HL-60 (cell line): ENCODE results near the genes PLEKHB1, COA4 and PGM2L1.

- RRBS: no CpG with 5 or more reads among the region's 6 CpGs
Measured at GRCh38 chr11:73237700-73238358, 19.7 kb downstream of the P2RY2 start.

DNA sequence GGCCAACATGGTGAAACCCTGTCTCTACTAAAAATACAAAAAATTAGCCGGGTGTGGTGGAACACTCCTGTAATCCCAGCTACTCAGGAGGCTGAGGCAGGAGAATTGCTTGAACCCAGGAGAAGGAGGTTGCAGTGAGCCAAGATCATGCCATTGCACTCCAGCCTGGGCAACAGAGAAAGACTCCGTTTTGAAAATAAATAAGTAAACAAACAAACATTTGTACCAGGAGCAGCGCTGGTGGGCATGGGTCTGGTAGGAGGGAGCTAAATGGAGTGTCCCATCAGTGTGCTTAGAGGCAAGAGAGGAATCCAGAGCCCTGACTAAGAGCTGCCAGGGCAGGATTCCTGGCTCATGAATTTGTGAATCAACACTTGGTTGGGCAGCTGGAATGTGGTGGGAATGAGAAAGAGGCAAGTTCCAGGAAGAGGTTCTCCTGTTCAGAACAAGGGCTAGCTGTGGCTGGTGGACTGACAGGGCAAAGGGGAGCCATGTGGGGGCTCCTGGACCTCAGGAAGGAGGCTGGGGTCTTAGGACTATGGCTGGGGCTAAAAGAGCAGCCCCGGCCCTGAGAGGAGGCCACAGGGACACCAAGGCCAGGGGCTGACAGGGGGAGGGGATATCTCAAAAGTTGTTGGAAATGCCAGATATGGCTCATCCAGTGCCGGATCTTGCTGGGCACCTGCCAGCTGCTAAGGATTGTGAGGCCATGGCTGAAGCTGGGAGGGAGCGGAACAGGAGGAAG is 14.8 kb upstream of the P2RY6 start:
- RRBS: 95% methylated on average over 2 of the region's 6 CpGs

- RRBS: 3% methylated on average over 9 of the region's 32 CpGs
Measured at GRCh38 chr11:73376963-73377469, 817 bp downstream of the RELT start.

GRCh38 chr11:73381525-73382008 is 5.4 kb downstream of the RELT start:
- RRBS: no CpG with 5 or more reads among the region's 6 CpGs

DNA sequence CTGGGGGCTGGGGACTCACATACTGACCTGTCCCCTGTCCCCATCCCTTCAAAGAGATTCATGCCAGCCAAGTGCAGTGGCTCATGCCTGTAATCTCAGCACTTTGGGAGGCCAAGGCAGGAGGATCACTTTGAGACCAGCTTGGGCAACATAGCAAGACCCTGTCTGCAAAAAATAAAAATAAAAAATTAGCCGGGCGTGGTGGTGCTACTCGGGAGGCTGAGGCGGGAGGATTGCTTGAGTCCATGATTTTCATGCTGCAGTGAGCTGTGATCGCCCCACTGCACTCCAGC is 15.2 kb downstream of the RELT start:
- RRBS: no CpG with 5 or more reads among the region's 5 CpGs

DNA sequence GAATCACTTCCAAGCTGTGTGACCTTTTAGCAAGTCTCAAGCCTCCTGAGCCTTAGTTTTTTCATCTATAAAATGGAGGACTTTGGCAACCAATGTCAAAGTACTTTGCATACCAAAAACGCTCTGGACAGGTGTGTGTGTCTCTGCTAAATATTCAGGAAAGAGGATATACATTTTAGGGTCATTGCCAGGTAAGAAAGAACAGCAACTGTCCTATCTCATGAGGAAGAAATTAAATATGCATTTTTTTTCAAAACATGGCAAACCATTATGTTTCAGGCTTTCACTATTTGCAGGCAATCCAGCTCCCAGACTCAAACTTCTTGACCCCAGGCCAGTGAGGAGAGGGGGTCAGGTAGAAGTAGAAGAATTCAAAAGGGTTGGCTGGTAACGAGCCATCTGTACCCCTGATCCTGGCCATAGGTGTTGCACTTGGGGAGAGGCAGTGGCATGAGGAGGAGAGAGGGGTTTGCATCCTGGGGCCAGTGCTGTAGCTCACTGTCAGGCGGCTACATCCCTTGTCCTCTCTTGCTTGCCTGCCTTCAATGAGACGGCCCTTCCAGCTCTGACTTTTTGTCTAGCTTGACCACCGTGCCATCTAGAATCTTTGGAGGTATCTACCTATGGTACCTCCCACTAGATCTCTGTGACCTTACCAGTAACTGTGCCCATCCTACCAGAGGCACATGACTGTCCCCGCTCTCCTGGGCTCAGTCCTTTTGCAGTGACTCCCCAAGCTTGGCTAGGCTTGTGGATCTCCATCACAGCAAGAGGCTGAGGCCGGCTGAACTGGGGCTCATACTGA is 27.0 kb downstream of the RELT start:
- RRBS: no CpG with 5 or more reads among the region's 7 CpGs

DNA sequence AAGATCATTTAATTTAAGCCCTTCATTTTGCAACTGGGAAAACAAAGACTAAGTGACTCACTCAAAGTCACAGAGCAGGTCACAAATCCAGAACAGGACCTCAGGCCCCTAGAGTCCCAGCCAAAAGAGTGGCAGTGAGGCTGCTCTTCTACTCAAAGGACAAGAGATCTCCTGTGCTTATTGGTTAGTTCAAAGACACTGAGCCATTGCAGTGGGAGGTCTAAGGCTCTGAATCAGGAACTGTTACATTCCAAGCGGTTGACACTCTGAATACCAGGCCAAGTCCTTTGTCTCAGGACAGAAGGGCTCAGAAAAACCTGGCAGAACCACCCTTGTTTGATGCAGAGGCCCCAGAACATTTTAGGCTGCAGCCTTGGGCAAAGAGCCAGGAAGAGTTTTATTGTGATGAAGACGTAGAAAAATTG is 103.7 kb downstream of the FAM168A start:
- RRBS: no CpG with 5 or more reads among the region's 2 CpGs

- RRBS: no CpG with 5 or more reads among the region's 10 CpGs
Measured at GRCh38 chr11:73510441-73511337, 87.2 kb downstream of the FAM168A start.

DNA sequence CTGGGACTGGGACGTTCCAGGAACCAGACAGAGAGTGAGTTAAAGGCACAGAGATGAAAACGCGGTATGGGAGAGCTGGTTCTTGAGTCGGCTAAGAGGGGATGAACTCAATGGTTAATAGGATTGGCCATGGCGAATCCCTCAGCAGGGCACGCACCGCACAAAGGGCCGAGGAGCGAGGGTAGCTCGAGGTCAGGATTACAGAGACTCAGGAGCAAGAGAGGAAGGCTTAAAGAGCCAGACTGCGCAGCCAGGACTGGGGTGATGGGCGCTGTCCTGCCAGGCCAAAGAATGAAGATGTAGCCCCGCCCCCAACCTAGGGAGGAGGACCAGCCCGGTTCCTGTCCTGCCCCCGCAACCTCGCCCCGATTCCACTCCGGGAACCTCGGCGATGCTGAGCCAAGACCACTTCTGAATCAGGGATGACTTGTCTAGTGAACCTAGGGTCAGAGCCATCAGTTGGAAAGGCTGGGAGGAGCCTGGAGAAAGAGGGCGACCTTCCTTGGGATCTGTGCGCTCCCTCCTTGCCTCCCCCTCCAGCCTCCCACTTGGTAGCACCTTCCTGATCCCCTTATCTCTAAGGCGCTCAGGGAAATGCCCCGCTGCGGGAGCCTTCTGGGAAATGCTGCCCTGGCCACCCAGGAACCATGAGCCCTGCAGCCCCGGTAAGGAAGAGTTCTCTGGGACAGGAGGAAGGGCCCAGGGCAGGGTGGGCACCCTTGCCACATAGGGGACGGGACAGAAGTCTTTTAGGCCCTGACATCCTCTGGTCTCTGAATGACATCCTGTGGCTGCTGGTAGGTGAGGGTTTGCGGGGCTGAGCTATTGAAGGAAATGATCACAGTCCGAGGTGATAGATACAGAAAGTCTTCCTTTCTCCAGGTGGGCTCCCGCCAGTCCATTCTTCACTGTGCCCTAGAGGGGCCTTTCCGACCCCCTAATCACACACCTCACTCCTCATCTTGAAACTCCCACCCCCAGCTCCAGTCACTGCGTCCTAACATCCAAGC is at the start of gene PLEKHB1:
Gene PLEKHB1, plus strand, starts transcription at position 620 of the 1,010 bp plus-strand sequence.
- RRBS: 87% methylated on average over 5 of the region's 32 CpGs

GRCh38 chr11:73759592-73760609 is 973 bp downstream of the RAB6A start:
- RRBS: 3% methylated on average over 13 of the region's 46 CpGs

GRCh38 chr11:73786921-73787635 is 596 bp upstream of the MRPL48 start:
- RRBS: no CpG with 5 or more reads among the region's 17 CpGs

GRCh38 chr11:73864277-73864693 is 12.4 kb downstream of the COA4 start:
- RRBS: no CpG with 5 or more reads among the region's 3 CpGs

- RRBS: no CpG with 5 or more reads among the region's 55 CpGs
Measured at GRCh38 chr11:73876240-73877158, at the start of gene COA4. TSS of gene COA4 (minus strand) at chr11:73876846.

DNA sequence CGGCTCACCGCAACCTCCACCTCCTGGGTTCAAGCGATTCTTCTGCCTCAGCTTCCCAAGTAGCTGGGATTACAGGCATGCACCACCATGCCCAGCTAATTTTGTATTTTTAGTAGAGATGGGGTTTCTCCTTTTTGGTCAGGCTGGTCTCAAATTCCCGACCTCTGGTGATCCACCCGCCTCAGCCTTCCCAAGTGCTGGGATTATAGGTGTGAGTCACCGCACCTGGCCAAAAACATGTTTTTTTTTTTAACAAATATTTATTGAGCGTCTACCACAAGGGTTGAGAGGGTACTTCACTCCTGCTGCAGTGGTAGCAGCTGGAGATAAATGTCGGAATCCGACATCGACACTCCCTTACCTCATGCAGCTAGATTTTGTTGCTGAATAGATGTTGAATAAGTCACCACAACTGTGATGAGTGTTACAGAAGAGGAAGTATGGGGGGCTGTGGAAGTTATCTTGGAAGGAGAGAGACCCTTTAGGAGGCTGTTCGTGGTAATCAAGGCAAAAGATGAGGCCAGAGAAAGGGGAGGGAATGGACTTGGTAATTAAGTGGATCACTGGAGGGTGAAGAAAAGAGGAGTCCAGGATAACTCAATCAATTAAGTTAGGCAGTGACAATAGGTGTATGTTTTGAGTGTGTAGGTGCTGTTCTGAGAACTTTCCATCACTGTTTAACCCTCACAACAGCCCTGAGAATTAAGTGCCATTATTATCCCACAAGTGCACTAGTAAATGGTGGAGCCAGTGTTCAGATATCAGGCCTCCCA is 1.1 kb downstream of the DNAJB13 start:
- RRBS: no CpG with 5 or more reads among the region's 11 CpGs

GRCh38 chr11:73979756-73980907 is 2.5 kb downstream of the UCP2 start:
- RRBS: no CpG with 5 or more reads among the region's 6 CpGs

GRCh38 chr11:73983168-73983940 is 711 bp upstream of the UCP2 start:
- RRBS: 3% methylated on average over 28 of the region's 52 CpGs

DNA sequence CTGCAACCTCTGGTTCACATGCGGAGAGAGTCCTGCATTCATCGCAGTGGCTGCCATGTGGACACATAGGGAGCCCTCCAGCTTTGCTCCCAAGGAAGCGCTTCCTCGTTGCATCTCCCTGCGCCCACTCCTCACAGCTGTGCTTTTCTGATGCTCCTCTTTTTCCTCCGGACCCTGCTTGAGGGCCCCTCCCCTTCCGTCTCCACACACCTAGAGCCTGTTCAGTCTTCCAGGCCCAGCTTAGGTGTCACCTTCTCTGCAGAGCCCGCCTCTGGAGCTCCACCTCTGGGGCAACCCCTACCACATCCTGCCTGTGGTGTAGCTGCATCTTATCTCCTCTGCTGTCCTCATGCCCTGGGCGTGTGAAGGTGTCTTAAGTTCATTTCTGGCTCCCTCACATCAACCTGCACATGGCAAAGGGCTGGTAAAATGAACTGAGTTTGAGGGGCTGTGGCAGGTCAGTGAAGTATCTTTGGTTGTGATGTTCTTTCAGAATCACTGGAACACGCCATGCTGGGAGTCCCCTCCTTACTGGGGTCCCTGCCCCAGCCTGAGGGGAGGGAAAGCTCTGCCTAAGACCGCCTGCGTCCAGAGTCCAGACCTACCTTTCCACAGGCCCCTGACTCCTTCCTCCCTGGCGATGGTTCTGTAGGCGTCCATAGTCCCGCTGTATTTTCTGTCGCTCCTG is 3.6 kb downstream of the UCP3 start:
- RRBS: no CpG with 5 or more reads among the region's 16 CpGs

GRCh38 chr11:74171915-74172494 is 916 bp downstream of the PPME1 start:
- RRBS: no CpG with 5 or more reads among the region's 7 CpGs

- RRBS: no CpG with 5 or more reads among the region's 1 CpG
Measured at GRCh38 chr11:74288048-74288582, 23.3 kb downstream of the P4HA3 start.

DNA sequence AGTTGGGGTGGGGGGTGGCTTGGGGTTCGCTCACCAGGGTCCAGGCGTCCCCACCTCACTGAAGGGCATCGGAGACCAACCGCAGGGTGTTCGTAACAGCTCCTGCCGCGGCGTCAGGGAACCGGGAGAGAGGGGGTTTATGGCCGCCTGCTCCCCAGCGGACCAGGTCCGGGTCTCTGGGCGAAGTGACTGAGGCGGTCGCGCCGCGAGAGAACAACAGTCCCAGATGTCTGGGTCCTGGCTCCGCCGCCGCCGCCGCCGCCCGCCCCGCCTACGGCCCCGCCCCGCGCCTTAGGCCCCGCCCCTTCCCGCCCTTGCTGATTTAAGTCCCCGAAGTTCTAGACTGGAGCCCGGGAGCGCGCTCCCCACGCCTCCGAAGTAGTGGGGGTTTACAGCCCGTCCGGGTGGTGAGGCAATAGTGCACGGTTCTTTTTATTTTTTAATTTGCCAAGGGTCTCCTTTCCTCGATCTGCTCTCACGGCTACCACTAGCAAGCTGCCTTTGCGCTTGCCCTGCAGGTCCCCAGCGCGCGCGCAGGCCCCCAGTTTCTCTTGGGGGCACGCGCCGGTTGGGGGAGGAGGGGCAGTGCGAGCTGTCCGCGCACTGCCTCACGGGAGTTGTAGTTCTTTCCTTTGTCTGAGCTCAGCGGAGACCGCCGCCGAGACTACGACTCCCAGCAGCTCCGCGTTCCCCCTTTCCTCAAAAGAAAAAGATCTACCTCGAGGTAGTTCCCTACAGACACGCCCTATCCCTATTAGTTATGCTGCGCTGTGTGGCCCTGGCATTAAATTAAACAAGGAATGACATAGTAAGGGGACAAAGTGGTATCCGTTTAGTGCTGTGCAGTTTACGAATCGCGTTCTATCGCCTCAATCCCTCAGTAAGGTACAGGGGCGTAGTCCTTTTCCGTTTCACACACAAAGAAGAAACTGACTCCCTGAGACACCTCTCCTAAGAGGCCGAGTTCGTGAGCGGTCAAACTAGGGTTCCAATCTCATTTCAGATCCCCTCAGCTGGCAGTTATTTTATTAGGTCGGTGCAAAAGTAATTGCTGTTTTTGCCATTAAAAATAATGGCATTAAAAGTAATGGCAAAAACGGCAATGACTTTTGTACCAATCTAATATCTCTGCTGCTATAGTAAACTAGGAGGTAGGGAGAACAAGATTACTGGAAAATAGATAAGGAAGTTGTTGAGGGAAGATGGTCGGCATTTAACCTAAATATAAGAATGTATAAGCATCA is at the start of gene PGM2L1:
Gene PGM2L1, minus strand, starts transcription at position 228 of the 1,244 bp plus-strand sequence.
- RRBS: 2% methylated on average over 11 of the region's 78 CpGs